A549 (cell line): ENCODE results near the genes PSMD8 and RASGRP4.

DNA sequence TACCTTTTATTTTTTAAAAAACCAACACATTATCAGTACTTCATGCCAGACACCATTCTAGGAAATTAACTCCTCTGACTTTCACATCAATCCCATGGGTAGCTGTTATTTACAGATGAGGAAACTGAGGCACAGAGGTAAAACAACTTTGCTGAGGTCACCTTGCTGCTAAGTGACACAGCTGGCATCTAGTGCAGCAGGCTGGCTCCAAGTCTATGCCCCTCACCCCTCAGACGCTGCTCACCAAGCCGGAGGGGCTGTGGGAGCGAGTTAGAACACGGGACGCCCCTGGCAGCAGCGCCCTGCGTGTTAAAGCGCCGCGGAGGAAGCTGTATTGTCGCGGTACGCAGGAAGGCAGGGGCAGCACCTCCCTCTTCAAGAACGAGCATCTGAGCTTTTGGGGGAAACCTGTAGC is 468 bp upstream of the C19orf33 start:
- PRO-cap = no peak
CAGE:
- cytosol, long polyA plus RNA = no peak
- long polyA plus RNA = no peak
- nucleus, long polyA plus RNA = no peak

GRCh38 chr19:38374540-38375652 is at the start of gene PSMD8:
TSS of gene PSMD8 (plus strand) at chr19:38374571.
- PRO-cap = bidirectional peak, plus-strand start at chr19:38374787, minus-strand start at chr19:38374459
CAGE:
- cytosol, long polyA plus RNA = start-site peak on the plus strand at chr19:38374717-38374940, 14,756 and 30,410 reads in 2 replicates
- long polyA plus RNA = start-site peak on the plus strand at chr19:38374762-38374817, 10,978 and 7,306 reads in 2 replicates
- nucleus, long polyA plus RNA = start-site peak on the plus strand at chr19:38374719-38374954, 5,907 and 20,917 reads in 2 replicates

- PRO-cap = no peak
CAGE:
- cytosol, long polyA plus RNA = no peak
- long polyA plus RNA = no peak
- nucleus, long polyA plus RNA = no peak
Measured at GRCh38 chr19:38425975-38426468, at the start of gene RASGRP4. TSS of gene RASGRP4 (minus strand) at chr19:38426219.

- PRO-cap = no peak
CAGE:
- cytosol, long polyA plus RNA = no peak
- long polyA plus RNA = no peak
- nucleus, long polyA plus RNA = no peak
Measured at GRCh38 chr19:38613756-38614362, 3.9 kb downstream of the MAP4K1 start.

- PRO-cap = no peak
CAGE:
- cytosol, long polyA plus RNA = no peak
- long polyA plus RNA = no peak
- nucleus, long polyA plus RNA = no peak
Measured at GRCh38 chr19:38634536-38634980, 12.9 kb upstream of the ACTN4 start.

DNA sequence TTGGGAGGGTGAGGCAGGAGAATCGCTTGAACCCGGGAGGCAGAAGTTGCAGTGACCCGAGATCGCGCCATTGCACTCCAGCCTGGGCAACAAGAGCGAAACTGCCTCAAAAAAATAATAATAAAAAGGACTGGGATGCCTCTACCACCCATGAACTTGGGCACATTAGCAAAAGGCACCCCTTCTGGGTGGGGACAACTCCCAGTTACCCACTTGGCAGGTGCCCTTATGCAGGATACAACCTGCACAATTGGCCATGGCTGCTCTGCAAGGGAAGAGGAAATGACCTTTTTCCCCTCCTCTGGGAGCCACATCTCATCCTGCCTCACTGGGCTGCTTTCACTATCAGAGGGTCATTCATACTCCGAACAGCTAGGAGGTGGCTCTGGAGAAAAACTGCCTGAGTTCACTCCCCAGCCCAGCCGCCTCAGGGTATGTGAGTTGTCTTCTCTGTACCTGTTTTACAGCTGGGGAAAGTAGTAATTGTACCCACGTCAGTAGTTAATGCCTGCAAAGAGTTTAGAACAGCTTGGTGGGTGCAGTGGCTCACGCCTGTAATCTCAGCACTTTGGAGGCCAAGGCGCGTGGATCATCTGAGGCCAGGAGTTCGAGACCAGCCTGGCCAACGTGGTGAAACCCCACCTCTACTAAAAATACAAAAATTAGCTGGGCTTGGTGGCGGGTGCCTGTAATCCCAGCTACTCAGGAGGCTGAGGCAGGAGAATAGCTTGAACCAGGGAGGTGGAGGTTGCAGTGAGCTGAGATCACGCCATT is 7.0 kb upstream of the ACTN4 start:
- PRO-cap = no peak
CAGE:
- cytosol, long polyA plus RNA = no peak
- long polyA plus RNA = no peak
- nucleus, long polyA plus RNA = no peak

DNA sequence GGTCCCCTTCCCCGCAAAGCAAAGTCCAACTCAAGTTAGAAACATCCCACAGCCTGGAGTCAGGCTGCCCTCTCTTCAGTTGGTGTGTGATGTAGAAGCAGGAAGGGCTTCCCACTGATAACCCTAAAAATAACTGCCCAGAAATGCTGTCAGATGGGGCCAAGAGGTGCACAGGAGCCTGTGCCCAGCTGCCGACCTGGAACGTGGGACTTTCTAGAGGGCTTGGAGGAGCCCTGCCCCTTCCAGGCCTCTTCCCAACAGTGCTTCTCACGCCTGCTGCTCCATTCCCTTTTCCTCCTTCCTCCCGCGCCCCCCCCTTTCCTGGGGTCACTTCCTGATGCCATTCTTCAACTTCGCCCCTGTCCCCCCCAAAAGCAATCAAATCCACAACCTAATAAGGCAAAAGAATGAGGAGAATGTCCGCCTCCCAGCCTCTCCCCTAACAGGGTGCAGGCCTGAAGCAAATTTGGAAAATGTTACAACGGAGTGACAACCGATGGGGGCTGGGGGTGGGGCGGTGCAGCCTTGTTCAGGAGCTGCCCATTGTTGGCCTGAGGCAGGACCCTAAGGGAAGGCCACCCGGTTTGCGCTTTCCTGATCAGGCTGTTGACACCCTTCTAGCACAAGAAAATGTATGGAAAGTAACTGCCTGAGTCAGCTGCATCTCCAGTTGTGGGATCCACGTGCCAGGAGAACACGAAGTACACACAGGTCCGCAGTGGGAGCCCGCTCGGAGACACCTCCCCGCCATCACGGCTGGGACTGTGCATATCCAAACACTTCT is 18.6 kb downstream of the ACTN4 start:
- PRO-cap = no peak
CAGE:
- cytosol, long polyA plus RNA = no peak
- long polyA plus RNA = no peak
- nucleus, long polyA plus RNA = no peak

DNA sequence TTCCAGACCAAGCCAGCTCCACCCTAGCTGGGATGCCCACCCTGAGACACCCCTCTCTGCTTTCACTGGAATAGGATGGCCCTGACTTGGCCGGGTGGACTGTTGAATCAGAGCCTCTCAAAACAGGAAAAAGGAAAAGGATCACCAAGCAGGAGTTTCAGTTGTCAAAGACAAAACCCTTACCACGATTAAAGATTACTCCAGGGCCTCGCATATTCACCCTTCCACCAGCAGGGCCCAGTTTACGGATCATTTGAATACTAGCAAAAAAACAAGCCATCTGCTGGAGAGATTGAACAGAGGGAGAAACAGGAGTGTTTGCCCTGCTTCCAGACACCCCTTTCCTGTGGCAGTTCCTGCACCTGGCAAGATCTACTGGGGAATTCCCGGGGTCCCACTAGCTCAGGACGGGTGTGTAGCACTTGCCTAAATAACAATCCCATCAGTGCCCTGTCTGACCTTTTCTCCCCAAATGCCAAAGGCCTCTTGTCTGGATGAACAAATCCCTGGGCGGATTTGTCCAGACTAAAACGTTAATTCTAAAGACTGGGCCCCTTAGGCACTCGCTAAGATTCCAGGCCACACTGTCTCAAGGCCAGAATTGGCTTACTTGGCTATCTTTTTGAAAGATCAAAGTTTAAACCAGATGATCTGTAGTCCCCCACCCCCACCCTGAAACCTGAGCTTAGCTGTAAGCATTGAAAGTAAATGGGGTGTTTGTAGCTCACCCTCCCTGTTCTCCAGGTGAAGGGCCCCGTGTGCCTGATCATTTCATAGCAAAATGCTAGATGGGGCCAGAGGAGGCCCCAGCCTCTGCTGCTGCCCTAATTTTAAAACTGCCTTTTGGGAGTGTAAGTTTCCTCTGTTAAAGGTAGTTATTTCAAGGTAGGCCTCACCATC is 38.5 kb downstream of the ACTN4 start:
- PRO-cap = no peak
CAGE:
- cytosol, long polyA plus RNA = no peak
- long polyA plus RNA = no peak
- nucleus, long polyA plus RNA = no peak

GRCh38 chr19:38706770-38707313 is 37.4 kb downstream of the CAPN12 start:
- PRO-cap = no peak
CAGE:
- cytosol, long polyA plus RNA = no peak
- long polyA plus RNA = no peak
- nucleus, long polyA plus RNA = no peak

GRCh38 chr19:38715532-38716011 is 28.7 kb downstream of the CAPN12 start:
- PRO-cap = no peak
CAGE:
- cytosol, long polyA plus RNA = no peak
- long polyA plus RNA = no peak
- nucleus, long polyA plus RNA = no peak

- PRO-cap = no peak
CAGE:
- cytosol, long polyA plus RNA = no peak
- long polyA plus RNA = no peak
- nucleus, long polyA plus RNA = no peak
Measured at GRCh38 chr19:38730996-38731287, 13.3 kb downstream of the CAPN12 start.

DNA sequence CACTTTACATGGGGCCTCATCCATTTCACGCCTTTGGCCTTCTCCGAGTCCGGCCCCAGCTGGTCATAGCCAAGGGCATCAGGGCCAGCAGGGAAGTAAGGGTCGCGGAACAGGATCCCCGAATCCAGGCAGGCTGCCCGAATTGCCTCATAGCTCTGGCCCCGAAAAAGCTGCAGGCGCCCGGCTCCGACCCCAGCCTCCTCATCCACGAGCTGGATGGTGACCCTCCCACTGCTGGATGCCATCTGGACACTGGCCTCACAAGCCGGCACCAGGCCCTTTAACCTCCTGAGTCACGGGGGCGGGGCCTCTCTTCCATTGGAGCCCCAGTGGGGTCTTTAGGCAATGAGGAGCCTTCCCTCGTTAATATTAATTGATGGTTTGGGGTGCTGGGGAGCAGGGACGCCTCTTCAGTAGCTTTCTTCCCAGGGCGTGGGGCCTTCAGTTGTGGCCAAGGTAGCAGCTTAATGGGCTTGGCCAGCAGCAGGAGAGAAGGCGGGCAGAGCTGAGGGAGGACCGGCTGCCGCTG is 289 bp downstream of the CAPN12 start:
- PRO-cap = no peak
CAGE:
- cytosol, long polyA plus RNA = no peak
- long polyA plus RNA = no peak
- nucleus, long polyA plus RNA = no peak

DNA sequence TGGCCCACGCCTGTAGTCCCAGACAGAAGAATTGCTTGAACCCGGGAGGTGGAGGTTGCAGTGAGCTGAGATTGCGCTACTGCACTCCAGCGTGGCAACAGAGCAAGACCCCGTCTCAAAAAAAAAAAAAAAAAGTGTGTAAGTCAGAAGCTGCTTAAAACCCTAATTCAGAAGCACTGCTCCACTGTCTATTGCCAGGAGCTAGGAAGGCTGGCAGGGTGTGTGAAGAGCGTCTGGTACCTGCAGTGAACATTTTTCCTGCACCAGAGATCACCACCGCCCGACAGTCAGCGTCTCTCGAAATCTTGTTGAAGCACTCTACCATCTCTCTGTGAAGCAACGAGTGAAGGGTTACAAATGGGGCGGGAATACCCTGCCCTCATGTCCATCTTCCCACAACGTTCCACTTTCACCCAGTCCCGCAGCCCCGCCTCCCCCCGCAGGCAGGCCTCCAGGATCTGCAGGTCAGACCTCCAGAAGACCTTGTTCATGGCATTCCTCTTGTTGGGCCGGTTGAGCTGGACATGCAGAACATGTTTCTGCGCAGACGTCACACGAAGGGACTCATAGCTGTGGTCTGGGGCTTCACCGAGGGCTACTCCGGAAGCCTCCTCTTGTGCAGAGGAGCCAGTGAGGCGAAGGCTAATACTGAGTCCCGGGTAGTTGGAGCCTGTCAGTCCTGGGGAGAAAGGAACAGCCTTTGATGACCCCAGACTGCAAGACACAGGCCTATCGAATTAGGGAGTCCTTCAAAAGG is 578 bp downstream of the ECH1 start:
- PRO-cap = bidirectional peak, plus-strand start at position 611 of the sequence, minus-strand start at position 346 of the sequence
CAGE:
- cytosol, long polyA plus RNA = no peak
- long polyA plus RNA = no peak
- nucleus, long polyA plus RNA = no peak

GRCh38 chr19:38869125-38870406 is 8.5 kb downstream of the RINL start:
- PRO-cap = no peak
CAGE:
- cytosol, long polyA plus RNA = no peak
- long polyA plus RNA = no peak
- nucleus, long polyA plus RNA = no peak

DNA sequence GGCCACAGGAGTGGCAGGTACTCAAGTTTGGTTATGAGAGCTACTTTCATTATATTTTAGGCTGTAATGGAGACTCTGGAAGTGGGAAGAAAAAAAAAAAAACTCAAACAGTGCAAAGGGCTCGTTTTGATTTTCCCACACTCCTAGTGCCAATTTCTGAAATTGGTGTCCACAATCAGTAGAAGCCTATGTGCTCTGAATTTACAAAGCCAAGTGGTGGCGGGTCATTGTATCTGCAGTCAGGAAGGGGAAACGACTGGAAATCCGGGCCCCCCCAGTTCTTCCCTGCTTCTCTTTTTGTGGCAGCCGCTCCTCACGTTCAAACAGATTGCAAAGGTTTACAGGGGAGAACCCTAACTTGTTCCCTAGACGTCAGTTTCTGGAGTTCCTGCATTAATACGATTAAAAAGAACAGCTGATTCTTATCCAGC is 923 bp upstream of the ACP7 start:
- PRO-cap = no peak
CAGE:
- cytosol, long polyA plus RNA = no peak
- long polyA plus RNA = no peak
- nucleus, long polyA plus RNA = no peak

- PRO-cap = no peak
CAGE:
- cytosol, long polyA plus RNA = no peak
- long polyA plus RNA = no peak
- nucleus, long polyA plus RNA = no peak
Measured at GRCh38 chr19:39093687-39094219, 9.6 kb downstream of the ACP7 start.

- PRO-cap = bidirectional peak, plus-strand start at chr19:39238037, minus-strand start at chr19:39237840
CAGE:
- cytosol, long polyA plus RNA = no peak
- long polyA plus RNA = no peak
- nucleus, long polyA plus RNA = no peak
Measured at GRCh38 chr19:39237759-39238265, 7.0 kb downstream of the IFNL3 start.

GRCh38 chr19:39342879-39343289 is 663 bp downstream of the SAMD4B start:
- PRO-cap = no peak
CAGE:
- cytosol, long polyA plus RNA = no peak
- long polyA plus RNA = no peak
- nucleus, long polyA plus RNA = no peak

GRCh38 chr19:39372096-39372990 is 18.6 kb downstream of the PAF1 start:
- PRO-cap = no peak
CAGE:
- cytosol, long polyA plus RNA = no peak
- long polyA plus RNA = no peak
- nucleus, long polyA plus RNA = no peak

GRCh38 chr19:39398221-39399436 is 7.5 kb downstream of the MED29 start:
- PRO-cap = no peak
CAGE:
- cytosol, long polyA plus RNA = no peak
- long polyA plus RNA = no peak
- nucleus, long polyA plus RNA = no peak